Heart (tissue), 3 donors: ENCODE measurements around the genes AP5S1 and SLC23A2.

GRCh38 chr20:3728638-3729315 lies 3.7 kb upstream of the HSPA12B start:
- RAMPAGE, long total RNA, 2 experiments, result no peak in any of the 2 experiments

DNA sequence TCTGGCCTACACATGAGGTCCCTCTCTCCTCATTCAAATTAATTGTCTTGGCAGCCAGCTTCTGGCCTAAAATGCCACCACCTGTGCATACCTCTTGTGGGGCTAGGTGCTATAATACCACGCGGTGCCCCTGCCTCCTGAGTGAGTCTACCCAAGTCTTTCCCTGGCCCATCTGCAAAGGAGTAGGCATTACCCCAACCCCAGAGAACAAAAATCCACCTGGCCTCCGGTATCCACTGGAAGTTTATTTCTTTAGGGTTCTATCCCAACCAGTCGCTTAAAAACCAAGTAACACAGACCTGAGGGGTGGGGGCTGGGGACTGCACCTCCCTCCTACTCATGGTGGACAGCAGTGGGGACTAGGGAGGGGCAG lies 14.3 kb downstream of the ADISSP start:
- RAMPAGE, long total RNA, 2 experiments, result no peak in any of the 2 experiments

- RAMPAGE, long total RNA, 2 experiments, result start-site peak on the plus strand in 2 of 2 experiments, at chr20:3795722-3795825 at its widest, 45 to 105 reads per replicate
Observed at GRCh38 chr20:3795441-3796011, 584 bp upstream of the CDC25B start.

- RAMPAGE, long total RNA, 2 experiments, result no peak in any of the 2 experiments
Observed at GRCh38 chr20:3820089-3821183, at the start of gene AP5S1. TSS of gene AP5S1 (plus strand) at chr20:3820547.

DNA sequence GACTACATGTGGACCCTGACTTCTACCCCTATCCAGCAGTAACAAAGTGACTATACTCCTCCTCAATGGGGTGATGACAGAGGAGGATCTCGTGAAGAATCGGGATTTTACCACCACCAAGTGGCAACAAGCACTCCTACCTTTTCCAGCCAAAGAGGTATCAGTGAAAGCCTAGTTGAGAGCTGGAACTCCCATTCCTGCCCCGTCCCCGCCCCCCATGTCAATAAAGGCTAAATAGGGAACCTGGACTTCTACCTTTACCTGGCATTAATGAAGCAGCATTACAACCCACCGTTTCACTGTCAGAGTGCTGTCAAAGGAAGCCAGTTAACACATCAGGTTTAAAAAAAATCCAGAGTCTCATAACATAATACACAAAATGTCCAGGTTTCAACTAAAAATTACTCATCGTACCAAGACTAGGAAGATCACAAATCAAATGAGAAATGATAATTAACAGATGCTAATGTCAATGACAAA lies 45.3 kb downstream of the RNF24 start:
- RAMPAGE, long total RNA, 2 experiments, result no peak in any of the 2 experiments

DNA sequence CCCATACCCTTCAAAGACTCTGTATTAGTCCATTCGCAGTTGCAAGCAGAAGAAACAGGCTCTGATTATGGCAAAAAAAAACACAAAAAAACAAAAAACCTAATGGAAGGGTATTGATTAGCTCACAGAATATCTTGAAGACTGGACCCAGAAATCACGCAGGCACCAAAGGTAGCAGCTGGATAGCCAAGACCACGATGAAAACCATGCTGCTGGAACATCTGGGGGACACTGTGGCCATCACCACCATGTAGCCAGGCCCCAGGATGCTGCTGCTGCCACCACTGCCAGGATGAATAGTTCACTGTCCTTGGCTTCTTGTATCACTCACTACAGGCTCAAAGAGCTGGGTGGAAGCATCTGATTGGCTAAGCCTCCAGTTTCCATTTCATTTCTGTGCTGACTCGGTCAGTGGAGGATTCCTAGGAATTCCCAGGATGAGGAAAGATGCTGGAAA lies 58.0 kb upstream of the SMOX start:
- RAMPAGE, long total RNA, 2 experiments, result no peak in any of the 2 experiments

DNA sequence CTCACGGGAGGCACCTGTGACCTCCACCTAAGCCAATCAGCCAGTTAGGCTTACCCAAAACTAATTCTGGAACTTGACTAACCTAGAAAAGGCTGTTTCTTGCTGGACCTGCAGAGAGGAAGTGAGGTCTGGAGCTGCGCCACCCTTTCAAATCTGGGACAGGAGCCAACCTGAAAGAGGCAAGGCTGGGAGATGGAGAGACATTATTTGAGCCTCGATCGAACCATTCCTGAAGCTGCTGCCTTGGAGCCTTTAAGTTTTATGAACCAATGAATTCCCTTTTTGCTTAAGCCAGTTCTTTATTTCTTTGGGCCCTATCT lies 36.1 kb upstream of the SMOX start:
- RAMPAGE, long total RNA, 2 experiments, result no peak in any of the 2 experiments

DNA sequence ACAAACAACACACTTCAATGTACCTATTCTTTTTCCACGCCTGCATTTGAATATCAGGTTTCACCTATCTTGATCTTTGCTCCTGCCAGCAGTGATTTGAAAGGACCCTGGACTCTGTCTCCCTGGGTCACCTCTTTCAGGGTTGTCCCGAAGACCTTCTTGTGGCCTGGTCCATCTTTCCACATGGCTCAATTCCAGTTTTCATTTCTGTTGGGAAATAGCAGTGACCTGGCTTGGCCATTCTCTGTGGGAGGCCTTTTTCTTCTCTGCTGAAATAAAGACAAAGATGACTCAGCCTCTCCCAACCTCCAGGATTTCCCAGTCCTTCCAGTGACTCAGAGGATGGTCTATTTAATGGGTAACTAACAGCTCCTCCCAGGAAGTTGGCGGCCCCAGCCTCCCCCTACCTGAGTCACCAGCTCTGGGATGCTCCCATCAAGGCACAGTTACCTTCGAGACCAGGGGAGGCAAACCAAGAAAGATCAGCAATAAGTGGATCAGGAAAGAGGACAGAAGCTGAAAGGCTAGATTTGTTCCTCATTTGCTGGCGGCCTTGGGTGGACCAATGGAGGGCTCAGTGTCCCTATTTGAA lies 13.1 kb upstream of the SMOX start:
- RAMPAGE, long total RNA, 2 experiments, result no peak in any of the 2 experiments

GRCh38 chr20:4246321-4246662 lies 2.8 kb downstream of the ADRA1D start:
- RAMPAGE, long total RNA, 2 experiments, result no peak in any of the 2 experiments

- RAMPAGE, long total RNA, 2 experiments, result no peak in any of the 2 experiments
Observed at GRCh38 chr20:4789069-4789578, 34.3 kb downstream of the RASSF2 start.

DNA sequence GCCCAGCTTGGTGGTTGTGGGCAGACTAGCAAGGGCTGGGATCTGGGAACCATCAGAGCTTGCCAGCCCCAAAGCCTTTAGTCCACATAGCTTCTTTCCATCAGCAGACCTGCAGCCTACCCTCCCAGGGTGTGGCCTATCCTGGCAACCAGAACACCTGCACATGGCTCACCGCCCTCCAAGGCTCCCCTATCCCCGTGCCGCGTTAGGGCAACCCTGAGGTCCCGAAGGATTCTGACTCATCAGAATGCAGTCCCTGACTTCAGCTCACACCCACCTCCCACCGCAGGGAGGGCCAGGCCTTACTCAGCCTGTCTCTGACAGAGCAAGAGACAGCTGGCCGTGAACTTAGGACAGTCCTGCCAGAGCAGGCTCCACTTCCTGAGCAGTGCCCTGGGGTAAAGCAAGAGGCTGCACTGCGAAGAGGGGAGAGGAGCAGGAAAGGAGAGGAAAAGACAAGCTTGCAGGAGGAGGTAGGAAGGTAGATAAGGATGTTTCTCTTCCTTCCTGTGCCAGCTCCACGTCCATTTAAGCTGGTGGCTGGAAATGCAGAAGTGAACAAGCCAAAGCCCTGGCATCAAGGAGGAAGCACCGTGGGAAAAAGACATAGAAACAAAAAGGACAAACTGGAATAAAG lies 74.9 kb upstream of the RASSF2 start:
- RAMPAGE, long total RNA, 2 experiments, result no peak in any of the 2 experiments

GRCh38 chr20:4922117-4922684 lies 79.1 kb downstream of the SLC23A2 start:
- RAMPAGE, long total RNA, 2 experiments, result no peak in any of the 2 experiments

- RAMPAGE, long total RNA, 2 experiments, result no peak in any of the 2 experiments
Observed at GRCh38 chr20:5001173-5002022, at the start of gene SLC23A2. TSS of gene SLC23A2 (minus strand) at chr20:5001510.

DNA sequence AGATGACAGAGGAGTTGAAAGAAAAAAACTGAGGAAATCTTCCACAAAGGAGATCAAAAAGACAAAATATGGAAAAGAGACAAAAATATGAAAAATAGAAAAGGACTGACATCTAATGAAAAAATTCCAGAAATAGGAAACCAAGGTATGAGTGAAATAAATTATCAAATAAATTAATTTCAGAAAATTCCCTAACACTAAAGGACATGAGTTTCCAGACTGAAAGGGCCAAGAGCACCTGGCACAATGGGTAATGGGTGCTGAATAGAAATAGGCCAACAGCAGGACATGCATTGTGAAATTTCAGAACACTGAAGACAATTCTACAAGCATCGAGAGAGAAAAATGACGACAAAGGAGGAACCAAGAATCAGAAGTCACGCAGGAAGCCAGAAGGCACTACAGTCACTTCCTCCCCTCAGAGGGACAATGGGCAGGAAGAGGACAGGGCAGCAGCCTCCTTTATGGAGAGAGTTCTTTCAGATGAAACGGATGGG lies 22.8 kb downstream of the TMEM230 start:
- RAMPAGE, long total RNA, 2 experiments, result no peak in any of the 2 experiments

DNA sequence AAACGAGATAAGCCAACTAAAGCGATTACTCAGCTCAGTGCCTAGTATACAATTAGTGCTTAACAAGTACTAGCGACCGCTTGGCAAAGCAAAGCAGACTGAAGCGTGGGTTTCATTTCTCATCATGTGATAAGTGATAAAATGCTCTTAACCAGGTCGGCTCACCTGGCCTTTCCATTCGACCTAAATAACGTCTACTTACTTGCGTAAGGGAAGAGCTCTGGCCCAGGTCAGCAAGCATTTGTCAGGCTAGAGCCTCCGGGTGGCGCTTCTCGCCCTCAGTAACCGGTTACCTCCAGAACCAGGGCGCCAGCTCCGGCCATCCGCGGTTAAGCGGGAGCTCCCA lies 537 bp upstream of the CDS2 start:
- RAMPAGE, long total RNA, 2 experiments, result start-site peak on the minus strand in 2 of 2 experiments, centred at positions 269 to 283 of the sequence, 53 to 132 reads per replicate

DNA sequence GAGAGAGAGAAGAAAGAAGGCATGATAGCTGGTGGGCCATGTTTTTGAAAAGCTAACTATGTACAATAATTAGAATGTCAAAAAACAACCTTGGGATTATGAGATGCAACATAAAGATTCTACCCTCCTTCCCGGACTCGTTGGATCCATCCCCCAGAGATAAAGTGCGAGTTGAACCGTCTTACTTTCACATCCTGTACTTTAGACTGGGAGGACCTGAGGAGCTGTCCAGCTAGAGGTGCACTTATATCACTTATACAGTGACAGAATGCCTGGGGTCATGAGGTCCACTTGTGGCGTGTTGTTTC lies 2.0 kb downstream of the CDS2 start:
- RAMPAGE, long total RNA, 2 experiments, result no peak in any of the 2 experiments

- RAMPAGE, long total RNA, 2 experiments, result no peak in any of the 2 experiments
Observed at GRCh38 chr20:5135358-5136013, 8.7 kb downstream of the CDS2 start.

DNA sequence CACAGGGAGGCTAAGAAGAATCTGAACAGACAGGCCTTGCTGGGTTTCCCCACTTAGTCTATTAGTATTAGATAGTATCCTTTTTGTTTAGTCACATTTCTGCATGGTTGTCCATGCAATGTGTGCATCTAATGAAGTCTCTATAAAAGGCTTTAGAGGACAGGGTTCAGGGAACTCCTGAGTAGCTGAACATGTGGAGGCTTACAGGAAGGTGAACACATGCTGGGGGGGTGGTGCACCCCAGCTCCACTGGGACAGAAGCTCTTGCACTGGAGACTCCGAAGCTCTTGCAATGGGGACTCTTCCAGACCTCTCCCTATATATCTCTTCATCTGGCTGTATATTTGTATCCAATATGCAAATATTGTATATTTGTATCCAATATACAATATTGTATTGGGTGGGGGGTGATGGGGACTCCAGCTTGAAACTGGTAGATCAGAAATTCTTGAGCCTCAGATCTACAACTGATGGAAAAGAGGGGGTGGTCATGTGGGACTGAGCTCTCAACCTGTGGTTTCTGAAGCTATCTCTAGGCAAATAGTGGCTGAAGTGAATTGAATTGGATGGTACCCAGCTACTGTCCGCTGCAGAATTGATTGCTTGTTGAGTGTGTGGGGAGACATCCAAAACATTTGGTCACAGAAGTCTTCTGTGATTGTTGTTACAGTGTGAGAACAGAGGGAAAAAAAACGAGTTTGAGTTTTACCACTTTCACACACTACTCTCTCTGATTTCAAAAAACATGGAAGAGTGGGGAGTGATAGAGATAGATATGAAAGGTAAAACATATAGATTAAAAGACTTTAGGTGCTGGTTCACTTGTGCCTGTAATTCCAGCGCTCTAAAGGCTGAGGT lies 14.6 kb downstream of the CDS2 start:
- RAMPAGE, long total RNA, 2 experiments, result no peak in any of the 2 experiments

DNA sequence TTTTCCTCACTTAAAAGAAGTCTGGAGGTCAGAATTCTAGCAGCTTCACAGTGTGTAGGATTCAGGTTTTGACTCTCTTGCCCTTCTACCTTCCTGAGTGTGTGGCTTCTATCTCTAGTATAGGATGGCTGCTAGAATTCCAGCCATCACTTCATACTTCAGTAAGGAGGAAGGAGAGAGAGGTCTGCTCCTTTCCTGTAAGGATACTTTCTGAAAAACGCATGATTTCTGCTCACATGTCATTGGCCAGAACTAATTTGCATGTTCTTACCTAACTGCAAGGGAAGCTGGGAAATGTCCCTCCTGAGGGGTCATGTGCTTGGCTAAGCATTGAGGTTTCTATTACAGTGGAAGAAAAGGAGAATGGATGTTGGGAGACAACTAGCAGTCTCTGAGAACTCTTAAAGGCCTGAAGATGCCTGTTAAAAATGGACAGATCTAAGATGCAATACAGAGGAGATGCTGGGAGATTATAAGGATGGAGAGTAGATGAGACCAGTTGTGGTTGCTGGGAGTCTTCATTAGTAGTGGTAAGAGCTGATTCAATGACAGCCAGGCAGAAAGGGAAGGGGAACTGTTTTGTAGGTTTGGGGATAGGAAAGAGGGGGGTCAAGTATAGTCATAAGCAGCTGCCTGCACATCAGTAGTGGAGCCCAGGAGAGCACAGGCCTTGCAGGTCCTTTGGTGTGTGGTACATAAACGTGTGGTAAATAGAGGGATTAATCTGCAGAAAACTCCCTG lies 20.2 kb downstream of the CDS2 start:
- RAMPAGE, long total RNA, 2 experiments, result no peak in any of the 2 experiments

DNA sequence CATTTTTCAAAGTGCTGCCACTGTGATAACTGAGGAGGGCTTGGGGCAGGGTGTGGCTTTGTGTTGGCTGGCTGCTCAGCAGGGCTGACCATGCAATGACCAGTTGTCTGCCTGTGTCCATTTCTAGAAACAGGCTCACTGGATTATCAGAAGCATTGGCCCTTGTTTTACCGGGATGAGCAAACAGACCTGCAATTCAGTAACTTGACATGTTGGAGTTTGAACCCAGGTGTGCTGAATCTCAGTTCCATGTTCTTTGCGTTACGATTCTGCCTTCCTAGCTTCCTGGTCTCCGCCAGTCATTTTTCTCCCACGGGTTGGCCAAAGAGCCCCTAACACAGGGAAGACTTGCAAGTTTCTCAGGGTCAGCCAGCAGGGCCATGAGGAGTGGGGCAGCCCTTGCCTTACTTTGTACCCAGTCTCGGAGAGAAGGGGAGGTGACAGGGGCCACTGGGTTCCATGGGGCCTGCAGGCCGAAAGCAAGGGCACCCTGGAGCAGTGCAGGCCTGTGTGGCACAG lies 23.4 kb downstream of the CDS2 start:
- RAMPAGE, long total RNA, 2 experiments, result no peak in any of the 2 experiments